Colic lymph node (tissue), 1 donor: ENCODE results near the gene PRDM11.

DNA sequence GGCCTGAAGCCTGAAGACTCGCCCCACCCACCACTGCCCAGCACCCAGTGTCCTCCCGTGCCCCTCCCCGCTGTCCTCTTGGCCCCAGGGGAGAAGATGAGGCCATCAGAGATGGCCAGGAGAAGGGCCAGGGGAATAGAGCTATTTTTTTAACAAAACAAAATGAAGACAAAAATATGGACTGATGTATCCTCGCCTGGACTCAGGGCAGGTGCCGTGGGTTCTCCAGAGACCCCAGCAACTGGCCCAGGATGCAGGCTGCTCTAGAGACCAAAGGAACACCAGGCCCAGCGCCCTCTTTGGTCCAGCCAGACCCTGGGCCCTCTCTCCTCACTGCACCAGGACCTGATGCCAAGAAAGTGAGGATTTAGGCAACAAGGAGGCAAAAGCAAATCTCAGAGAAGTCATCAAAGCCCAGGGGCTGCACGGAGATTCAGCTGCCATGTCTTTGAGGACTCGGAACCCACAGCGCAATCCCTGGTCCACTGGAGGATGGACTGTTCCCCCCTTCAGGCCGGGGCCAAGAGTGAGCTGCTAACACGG is 21.4 kb downstream of the TP53I11 start:
- PRO-cap, result no peak

DNA sequence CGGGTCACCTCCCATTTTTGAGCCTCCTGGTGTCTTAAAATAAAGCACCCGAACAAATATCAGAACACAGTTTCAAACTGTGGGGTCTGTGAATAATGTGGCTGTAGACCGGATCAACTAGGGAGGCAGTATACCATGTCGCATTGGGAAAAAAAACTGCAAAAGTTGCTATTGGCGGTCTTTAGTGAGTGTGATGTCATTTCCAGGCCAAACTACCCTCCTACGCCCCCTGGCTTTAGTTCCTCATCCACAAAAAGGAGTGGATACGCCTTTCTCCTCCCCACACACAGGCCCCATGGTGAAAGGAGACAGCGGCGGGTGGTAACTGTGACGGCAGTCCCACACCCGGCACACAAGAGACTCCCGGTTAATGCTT is 11.1 kb downstream of the TP53I11 start:
- PRO-cap, result no peak

GRCh38 chr11:44945061-44945524 is 5.6 kb downstream of the TP53I11 start:
- PRO-cap, result no peak

DNA sequence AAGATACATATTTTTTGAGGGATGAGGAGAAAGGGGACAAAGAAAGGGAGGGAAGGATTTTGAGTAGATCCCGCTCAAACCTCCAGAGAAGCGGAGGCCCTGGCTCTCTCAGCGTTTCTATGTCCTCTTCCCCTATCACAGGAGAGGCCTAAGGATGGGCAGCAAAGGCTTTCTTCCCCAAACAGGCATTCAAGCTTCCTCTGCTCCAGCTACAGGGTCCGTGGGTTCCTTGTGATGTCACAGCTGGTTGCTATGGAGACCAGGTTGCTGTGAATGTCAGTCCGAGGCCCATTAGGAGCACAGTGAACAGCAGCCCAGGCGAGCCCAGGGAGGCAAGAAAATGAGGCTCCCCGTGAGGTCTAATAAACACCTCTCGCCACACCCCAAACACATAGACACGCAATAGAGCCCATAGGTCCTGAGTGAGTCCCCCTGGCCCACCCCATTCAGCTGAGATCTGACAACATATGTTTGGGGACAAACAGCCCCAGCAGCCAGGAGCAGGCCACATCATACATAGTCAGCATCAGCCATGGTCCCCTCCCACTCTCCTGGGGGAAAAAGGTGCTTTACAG is 22.9 kb upstream of the TP53I11 start:
- PRO-cap, result no peak

DNA sequence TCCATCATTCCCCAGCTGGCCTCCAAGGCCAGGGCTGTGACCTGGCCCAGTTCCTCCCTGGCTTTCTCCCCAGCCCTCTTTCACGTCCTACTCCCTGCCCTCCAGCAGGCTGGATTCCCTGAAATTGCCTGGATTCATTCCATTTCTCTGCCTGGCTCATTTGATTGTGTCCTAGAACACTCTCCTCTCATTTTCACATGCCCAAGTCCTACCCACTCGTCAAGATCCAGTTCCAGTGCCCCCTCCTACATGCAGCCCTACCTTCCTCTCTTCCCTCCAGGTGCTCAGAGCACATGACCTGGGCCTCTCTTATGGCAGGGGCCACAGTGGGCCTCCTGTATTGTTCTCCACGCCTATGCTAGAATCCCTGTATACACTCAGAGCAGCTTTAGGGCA is 57.0 kb upstream of the PRDM11 start:
- PRO-cap, result unidirectional peak, plus-strand start at position 190 of the sequence

DNA sequence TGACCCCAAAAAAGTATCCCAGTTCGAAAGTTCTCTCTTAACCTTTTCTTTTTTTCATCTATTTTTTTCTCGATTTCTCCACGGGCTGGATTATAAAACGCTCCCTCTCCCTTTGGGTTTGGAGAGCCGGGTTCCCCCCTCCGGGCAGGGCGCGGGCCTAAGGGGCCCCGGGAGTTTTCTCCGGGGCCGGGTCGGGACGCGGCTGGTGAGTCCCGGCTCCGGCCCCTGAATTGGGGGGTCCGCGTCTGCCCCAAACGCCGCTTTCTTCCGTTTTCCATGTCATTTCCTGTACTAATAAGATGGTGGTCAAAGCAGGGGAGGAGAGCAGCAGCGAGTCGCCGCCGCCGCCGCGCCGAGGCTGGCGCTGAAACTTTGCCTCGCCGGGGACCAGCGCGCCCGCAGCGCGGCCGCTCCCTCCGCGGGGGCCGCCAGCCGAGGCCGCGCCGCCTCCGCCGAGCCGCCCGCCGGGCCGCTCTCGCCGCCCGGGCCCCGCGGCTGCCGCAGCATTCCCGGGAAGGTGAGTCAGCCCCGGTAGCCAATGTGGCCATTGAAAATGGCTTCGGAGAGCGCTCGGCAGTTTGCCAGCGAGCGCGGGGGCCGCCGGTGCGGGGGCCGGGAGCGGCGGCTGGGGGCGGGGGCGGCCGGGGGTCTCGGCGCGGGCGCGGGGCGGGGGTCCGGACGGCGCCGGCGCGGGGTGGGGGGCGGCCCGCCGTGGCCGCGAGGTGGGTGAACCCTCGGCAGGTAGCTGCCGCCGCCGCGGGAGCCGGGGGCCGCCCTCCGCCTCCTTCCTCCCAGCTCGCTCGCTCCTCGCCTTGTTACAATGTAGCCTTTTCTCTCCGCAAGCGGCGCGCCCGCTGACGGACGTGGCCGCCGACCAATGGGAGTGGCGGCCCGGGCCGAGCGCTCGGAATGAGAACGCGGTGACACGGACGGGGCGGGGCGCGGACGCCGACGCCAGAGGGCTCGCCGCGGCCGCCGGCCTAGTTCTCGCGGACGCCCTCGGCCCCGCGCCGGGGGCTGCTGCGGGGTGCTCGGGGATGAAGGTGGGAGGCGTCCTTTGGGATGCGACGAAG is at the start of gene PRDM11:
PRDM11 (plus strand) TSS at position 279 of the 1,073 bp plus-strand sequence.
- PRO-cap, result bidirectional peak, plus-strand start at position 305 of the sequence, minus-strand start at position 227 of the sequence; bidirectional peak, plus-strand start at position 576 of the sequence, minus-strand start at position 524 of the sequence; bidirectional peak, plus-strand start at position 983 of the sequence, minus-strand start at position 822 of the sequence

GRCh38 chr11:45262883-45263515 is 23.1 kb downstream of the SYT13 start:
- PRO-cap, result no peak

DNA sequence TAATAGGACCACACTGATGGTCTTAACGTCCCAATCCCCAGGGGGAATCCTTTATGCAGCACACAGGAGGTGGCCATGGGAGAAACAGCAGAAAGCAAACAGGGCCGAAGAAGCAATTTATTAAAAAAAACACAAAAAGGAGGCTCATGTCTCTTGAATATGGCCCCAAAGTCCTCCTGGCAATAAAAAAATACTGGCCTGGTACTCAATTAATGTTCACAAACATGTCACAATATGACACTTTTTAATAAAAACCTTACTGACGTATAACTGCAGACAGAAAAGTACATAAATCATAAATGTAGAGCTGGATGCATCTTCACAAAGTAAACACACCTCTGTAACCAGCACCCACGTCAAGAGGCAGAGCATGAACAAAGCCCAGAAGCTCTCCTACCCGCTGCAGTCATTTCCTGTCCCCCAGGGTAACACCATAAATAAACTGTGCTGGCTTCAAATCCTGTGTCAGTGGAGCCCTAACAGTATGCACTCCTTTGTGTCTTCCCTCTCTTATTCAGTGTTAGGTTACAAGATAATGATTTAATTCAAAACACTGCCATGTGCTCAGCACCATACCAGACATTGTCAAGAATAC is 5.8 kb downstream of the SYT13 start:
- PRO-cap, result unidirectional peak, plus-strand start at position 456 of the sequence

DNA sequence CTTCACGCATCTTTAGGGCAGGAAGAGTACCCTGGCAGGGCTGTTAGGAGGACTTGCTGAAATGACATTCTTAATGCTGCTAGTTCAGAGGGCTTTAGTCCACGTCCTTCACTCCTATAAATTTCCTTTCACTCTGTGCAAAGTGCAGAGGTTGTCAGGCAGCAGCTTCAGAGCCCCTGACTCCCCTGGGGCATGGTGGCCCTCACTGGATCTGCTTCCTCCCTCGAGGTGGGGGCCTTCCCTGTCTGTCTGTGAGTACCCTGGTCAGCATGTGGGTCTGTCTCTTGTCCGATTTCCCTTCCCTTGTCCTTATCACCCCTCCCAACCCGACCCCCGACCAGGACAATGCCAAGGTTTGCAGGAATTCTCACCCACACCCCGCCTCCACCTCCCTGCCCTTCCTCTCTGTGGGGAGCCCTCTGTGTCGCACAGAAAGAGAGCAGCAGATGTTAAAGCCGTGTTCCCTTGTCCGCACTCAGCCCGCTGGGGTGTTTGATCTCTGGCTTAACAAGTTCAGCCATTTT is 124.5 kb upstream of the SYT13 start:
- PRO-cap, result no peak

DNA sequence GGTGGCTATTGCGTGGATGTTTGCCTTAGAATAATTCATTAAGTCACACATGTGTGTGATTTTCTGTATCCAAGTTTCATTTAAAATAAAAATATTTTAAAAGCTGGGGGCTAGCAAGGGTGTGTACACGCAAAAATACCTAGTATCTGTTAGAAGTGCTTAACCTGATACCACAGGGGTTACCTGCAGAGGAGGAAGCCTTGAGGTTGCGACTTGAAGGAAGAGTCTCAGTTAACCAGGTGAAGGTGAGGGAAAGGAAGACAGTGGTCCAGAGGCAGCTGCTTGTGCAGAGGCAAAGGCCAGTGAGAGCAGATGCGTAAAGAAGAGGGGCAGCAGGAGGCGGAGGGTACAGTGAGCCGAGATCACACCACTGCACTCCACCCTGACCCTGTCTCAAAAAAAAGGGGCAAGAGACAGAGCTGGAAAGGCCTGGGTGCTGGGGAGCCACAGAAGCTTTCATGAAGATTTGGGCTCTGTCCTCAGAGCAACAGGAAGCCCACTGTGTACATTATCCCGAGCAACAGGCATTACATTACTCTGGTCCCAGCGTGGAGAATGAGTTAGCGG is 18.2 kb downstream of the CRY2 start:
- PRO-cap, result no peak

GRCh38 chr11:45879985-45880517 is 5.4 kb upstream of the MAPK8IP1 start:
- PRO-cap, result no peak

DNA sequence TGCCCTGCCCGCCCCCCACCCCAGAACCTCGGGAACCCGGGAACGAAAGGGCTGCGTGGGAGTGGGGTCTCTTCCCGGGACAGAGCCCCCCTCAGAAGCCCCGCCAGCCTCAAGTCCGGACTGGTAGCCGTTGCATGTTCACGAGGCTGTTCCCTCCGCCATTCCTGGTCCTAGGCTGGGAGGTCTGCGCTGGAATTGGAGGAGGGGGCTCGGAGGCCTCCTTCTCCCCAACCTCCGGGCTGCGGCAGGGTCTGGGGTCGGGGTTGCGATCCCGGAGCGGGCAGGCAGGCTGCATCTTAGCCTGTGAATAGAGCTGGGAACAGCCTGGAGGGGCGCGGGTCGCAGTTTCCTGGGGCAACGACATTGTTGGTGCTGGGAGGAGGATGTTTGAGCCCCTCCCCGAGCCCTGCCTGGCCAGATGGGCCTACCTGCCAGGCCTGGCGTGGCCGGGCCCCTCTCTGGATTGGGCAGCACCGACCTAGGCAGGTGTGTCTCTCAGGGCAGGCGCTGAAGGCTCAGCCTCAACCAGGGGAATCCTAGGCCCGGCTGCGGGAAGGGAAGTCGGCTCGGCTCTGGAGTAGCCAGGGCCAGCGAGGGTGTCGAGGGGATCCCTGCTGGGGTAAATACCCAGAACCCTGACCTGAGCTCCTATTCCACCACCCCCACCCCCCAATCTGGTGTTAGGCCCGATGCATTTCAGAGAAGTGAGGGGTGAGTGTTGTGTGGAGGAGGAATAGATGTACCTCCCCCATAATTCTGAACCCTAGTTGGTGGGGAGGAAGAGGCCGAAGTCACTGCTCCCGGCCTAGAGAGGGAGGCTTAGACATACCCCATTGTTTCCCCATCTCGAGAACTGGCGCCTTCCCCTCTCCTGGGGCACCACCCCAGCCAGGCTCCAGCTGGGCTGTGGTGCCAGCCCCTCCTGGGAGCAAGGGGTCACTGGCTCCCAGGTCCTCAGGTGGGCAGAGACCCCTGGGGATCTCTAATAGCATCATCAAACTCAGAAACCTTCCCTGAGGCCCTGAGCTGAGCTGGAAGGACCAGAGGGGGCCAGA is 856 bp downstream of the MAPK8IP1 start:
- PRO-cap, result no peak

DNA sequence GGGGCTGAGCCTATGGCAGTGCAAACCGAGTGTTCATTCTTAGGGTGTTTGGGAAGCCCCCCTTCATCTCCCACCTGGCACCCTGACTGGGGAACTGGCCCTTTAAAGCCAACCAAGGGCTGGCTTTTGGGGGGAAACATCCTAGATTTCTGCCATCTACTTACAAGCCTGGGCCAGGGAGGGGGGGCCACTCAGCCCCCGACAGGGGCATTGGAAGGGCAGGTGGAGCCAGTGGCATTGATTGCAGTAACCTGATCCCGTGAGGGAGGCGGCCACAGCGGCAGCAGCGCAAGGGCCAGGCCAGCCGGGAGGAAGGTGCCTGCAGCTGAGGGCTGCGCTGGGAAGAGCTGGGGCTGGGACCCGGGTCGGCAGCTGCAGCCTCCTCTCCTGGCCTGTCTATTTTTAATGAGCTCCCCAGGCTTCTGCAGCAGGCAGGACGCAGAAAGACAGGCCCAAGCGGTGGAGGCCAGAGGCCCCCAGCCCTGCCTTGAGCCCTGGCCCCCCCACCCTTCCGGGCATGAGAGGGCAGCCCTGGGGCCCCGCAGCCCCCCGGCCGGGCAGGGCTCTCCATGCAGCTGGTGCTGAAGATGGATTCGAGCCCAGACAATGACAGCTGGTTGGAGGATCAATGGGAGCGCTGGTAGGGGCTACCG is 10.6 kb downstream of the FREY1 start:
- PRO-cap, result no peak

DNA sequence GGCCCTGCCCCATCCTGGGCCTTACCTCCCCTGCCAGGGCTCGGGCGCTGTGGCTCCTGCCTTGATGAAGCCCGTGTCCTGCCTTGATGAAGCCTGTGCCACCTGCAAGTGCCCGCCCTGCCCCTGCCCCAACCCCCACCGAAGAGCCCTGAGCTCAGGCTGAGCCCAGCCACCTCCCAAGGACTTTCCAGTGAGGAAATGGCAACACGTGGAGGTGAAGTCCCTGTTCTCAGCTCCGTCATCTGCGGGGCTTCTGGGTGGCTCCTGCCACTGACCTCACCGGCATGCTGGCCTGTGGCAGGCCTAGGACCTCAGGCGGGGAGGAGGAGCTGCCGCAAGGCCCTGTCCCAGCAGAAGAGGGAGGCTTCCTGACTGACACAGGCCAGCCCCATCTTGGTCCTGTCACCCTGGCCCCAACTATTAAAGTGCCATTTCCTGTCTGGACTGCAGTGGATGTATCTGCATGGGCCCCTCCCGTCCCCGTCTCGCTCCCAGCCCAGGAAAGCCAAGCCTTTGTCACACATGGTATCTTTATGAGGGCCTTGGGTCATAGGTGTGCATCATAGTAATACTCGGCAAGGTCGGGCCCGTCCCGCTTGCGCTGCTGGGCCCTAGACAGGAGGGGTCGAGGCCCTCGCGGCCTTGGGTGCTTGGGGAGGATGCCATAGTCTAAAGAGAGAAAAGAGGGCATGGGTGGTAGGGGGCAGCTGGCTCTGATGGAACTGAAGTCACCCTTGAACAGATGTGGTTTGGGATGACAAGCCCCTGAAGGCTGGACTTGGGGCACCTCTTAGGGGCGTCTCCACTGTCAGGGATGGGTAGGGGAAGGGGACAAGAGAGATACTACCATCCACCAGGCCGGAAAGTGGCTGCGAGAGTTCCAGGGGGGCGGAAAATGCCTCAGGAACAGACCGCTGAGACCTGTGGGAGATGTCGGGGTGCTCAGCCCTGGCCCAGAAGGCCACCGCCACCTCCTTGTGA is 759 bp downstream of the FREY1 start:
- PRO-cap, result no peak

DNA sequence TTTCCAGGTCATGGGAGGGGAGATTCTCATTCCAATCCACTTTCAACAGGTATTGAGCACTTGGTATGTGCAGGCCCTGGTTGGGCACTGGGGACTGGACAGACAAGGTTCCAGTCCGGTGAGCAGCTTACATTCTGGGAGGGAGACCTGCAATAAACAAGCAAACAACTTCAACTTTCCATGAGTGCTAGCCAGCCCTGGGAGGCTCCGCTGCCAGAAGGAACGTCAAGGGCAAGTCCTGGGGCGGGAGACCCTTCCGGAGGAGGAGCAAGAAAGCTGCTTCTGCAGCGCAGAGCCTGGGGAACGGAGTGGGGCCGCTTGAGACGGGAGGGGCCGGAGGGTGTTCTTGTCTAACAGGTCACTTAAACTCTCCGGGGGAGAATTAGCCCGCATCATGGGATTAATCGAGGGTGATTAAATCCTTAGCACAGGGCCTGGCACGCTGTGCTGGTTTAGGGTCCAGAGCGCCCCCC is 957 bp upstream of the LARGE2 start:
- PRO-cap, result no peak

DNA sequence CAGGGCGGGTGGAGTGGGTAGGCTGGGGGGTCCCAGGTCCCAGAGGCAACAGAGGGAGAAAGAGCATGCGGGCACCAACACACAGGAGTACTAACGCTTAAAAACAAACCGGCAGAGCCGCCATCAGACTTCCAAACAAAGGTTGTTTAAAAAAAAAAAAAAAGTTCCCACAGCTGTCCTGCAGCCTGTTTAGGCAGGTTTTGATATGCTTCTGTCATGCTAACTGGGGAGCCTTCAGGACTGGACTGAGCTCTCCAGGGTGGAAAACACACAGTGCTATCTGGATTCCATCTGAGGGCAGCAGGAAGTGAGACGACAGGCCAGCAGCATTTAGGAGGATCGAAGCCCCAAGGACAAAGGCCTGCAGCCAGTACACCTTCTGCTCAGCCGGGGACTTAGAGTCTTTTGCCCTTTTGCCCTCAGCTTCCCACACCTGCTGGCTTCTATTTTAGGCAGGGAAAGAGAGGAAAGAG is 12.0 kb downstream of the LARGE2 start:
- PRO-cap, result no peak

GRCh38 chr11:46016468-46016995 is 94.1 kb downstream of the LARGE2 start:
- PRO-cap, result no peak

GRCh38 chr11:46083700-46084496 is 37.4 kb downstream of the PHF21A start:
- PRO-cap, result no peak

DNA sequence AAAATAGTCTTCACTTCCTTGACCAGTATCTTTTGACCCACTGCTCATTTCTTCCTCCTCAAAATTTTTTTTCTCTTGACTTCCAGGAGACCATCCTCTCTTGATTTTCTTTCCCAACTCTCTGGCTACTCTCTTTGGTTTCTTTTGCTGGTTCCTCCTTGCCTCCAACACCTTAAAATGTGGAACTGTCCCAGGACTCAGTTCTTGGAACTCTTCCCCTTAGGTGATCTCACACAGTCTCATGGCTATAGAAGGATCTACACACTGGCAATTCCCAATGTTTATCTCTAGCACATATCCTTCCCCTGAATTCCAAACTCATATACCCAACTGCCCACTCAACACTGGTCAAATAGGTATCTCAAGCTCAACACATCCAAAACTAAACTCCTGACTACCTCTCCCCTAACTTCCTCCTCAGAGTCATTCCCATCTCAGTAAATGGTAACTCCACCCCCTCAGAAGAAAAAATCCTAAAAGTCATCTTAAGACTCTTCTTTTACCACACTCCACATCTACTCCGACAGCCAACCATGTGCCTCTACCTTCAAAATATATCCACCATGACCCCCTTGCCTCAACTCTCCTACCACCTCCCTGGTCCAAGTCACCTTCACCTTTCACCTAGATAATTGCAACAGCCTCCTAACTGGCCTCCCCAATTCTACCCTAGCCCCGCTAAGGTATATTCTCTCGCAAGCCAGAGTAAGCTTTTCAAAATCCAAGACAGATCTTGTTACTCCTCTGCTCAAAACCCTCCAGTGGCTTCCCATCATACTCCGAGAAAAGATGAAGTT is 24.6 kb downstream of the PHF21A start:
- PRO-cap, result no peak

DNA sequence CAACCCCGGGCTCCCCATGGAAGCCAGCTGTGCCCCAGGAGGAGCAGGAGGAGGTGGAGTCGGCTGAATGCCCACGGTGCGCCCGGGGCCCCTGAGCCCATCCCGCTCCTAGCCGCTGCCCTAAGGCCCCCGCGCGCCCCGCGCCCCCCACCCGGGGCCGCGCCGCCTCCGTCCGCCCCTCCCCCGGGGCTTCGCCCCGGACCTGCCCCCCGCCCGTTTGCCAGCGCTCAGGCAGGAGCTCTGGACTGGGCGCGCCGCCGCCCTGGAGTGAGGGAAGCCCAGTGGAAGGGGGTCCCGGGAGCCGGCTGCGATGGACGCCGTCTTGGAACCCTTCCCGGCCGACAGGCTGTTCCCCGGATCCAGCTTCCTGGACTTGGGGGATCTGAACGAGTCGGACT is 339 bp downstream of the CREB3L1 start:
- PRO-cap, result no peak